Colonic mucosa (tissue), 1 donor: ENCODE data around the genes GIPR, DMWD and PNMA8B.

DNA sequence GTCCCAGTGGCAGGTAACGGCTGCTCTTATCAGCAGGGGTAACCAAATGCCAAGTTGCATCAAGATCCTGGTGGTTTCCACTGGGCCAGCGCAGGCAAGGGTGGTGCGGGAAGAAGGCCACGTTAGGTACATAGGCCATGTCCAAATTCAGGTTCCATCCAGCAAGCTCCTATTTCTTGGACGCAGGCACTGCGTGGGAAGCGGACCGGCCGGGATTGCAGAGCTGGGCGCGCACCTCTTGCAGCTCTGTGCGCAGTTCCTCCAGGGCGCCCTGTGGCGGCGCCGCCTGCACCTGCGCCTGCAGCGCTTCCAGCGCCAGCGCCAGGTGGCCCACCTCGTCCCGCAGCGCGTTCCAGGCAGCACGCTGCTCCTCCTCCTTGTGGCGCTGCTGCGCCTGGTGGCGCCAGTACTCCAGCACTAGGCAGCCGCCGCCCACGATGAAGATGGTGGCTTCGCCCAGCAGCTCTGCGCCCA is 31.2 kb downstream of the OPA3 start:
- PRO-cap, result no peak

- PRO-cap, result no peak
Observed at GRCh38 chr19:45592365-45592767, 7.8 kb upstream of the OPA3 start.

DNA sequence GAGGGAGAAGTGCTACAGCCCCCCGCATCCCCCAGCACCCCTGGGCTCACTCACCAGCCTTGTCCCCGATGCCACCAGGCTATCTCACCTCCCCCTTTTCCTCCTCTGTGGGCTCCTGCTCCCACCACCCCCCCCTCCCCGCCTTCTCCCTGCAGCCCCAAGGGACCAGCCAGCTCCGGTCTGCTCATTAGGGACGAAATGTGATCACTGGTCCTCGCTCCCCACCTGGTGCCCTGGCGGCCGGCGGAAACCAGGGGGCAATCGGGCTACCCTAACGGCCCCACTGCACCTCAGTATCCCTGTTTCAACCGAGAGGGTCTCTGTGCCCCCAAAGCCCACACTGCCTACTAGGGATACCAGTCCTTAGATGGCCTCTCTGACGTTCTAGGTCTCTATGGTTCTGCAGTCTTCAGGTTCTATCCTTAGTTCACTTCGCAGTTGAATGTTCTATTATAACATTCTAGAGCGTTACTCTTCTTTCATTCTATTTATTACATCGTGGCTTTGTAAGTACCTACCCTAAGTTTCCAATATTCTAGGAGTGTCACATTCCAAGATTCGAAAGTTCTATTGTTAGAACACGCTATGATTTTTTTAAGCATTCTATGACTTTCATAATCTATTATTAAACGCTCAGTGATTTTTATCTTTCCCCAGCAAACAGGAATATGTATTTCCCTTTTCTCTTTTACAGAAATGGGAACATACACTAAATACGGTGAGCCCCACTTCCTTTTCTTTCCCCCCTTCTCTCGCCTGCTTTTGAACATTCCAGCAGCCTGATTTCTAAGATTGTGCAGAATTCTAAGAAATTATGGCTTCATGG is 2.5 kb downstream of the GPR4 start:
- PRO-cap, result no peak

- PRO-cap, result no peak
Observed at GRCh38 chr19:45606813-45607704, 5.0 kb upstream of the GPR4 start.

DNA sequence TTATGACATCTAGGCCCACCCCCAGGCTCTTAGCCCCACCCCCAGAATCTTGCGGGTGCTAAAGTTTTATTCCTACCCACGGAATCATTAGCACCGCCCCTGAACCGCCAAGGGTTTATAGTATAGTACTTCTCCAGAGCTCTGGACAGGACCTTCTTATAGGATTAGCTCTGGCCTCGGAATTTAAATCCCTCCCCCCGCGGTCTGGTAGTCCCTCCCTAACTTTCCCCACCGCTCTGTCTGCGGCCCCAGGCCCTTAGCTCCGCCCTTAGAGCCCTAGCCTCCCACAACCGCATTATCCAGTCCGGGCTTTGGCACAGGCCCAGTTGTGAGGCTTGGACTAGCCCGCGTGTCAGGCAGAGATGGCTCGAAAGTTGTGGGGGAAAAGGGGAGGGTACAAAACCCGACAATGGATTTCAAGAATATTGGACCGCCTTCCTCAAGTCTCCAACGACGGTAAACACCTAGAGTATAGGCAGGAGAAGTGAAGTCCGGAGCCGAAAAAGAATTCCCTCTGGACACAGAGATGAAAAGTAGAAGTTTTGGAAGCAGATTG is 6.8 kb upstream of the EML2 start:
- PRO-cap, result no peak

GRCh38 chr19:45667488-45668391 is at the start of gene GIPR:
Gene GIPR, plus strand, starts transcription at chr19:45668221.
- PRO-cap, result bidirectional peak, plus-strand start at chr19:45668221, minus-strand start at chr19:45668131

DNA sequence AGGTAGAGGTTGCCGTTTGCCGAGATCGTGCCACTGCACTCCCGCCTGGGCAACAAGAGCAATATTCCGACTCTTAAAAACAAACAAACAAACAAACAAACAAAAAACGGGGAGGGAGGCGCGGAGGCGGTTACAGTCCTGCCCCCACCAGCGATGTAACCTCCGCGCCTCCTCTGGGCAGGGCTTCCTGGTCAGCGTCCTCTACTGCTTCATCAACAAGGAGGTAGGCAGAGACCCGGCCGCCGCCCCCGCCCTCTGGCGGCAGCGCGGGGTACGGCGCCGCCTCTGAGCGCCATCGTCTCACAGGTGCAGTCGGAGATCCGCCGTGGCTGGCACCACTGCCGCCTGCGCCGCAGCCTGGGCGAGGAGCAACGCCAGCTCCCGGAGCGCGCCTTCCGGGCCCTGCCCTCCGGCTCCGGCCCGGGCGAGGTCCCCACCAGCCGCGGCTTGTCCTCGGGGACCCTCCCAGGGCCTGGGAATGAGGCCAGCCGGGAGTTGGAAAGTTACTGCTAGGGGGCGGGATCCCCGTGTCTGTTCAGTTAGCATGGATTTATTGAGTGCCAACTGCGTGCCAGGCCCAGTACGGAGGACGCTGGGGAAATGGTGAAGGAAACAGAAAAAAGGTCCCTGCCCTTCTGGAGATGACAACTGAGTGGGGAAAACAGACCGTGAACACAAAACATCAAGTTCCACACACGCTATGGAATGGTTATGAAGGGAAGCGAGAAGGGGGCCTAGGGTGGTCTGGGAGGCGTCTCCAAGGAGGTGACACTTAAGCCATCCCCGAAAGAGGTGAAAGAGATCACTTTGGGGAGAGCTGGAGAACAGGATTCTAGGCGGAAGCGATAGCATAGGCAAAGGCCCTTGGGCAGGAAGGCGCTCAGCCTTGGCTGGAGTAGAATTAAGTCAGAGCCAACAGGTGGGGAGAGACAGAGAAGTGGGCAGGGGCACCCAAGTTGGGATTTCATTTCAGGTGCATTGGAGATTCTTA is 10.0 kb downstream of the SNRPD2 start:
- PRO-cap, result bidirectional peak, plus-strand start at position 305 of the sequence, minus-strand start at position 175 of the sequence

GRCh38 chr19:45732814-45733240 is 412 bp upstream of the MEIOSIN start:
- PRO-cap, result no peak

DNA sequence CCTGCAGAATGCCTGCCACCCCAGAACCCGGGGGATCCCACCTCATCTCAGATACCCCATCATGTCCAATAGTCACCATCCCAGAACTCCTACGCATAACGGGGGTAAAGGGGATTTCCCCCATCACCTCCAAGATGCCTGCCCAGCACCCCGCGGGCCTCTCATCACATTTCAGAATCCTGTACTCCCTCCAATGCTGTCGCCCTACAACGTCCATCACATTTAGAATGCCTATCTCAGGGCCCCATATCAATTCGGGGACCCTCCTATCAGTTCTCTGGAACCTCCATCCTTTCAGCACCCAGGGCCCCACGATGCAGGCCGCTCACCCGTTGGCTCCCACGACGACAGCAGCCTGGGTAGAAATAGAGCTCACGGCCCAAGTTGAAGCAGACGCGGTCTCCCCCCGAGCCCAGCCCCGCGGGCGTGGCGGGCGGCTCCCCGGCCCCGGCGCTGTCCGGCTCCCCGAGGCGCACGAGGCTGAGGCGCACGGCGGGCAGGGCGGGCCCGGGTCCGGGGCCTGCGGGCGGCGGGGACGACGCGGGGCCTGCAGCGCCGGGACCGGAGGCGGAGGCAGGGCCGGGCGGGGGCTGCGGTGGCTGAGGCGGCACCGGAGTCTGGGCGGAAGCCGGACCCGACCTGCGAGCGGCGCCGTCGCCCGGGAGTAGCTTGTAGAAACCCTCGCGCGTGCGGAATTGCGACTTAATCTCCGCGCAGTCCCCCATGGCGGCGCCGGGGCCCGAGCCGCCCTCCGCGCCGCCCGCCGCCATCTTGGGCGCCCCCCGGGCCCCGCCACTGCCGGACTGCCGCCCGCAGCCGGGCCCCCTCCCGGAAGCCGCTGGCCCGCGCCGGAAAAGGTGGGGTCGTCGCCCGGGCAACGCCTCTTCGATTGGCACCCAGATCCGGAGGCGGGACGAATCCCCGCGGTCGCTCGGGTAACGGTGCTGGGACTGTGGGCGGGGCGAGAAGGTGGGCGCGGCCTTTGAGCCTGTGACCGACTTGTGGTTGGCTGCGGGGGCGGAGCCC is at the start of gene DMWD:
DMWD (minus strand) TSS at position 859 of the 1,026 bp plus-strand sequence.
- PRO-cap, result unidirectional peak, minus-strand start at position 840 of the sequence

- PRO-cap, result no peak
Observed at GRCh38 chr19:45817669-45818640, 2.8 kb upstream of the RSPH6A start.

- PRO-cap, result no peak
Observed at GRCh38 chr19:45852816-45853382, 10.0 kb downstream of the SYMPK start.

DNA sequence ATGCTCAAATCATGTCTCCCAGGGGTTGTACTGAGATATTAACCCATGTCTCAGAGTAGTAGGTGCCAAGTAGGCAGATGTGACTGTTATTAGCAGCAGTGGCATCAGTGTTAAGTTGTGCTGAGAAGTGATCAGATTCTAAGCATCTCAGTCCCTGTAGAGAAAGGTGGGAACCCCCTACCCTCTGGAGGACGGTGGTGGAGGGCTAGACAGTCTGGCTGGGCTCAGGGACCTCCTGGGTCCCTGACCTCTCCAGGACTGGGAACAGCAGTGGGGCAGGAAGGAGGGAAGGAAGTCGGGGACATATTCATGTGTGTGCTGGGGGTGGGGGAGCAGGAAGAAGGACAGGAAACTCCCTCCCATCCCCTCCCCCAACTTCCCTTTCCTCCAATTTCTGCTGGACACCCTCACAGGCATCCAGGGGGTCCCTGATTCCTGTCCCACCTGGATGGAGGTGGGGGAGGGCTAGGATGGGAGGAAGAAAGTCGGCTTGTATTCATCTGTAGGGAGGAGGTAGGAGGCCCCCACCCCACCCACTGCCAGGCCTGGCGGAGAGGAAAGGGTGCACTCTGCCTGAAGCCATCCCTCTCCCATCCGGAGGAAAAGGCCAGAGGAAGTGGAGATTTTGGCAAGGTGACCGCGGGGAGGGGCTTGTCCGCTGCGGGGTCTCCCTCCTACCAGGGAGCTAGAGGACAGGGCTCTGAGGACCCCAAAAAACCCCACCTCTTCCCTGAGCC is 2.4 kb downstream of the NOVA2 start:
- PRO-cap, result no peak

- PRO-cap, result no peak
Observed at GRCh38 chr19:45971860-45972550, 1.7 kb downstream of the NOVA2 start.

GRCh38 chr19:46077427-46077989 is 36.7 kb upstream of the IGFL4 start:
- PRO-cap, result no peak

- PRO-cap, result unidirectional peak, minus-strand start at chr19:46495867; unidirectional peak, minus-strand start at chr19:46495891
Observed at GRCh38 chr19:46495636-46496268, at the start of gene PNMA8B. Gene PNMA8B, minus strand, starts transcription at chr19:46495867.

GRCh38 chr19:46620237-46621564 is 4.2 kb downstream of the PTGIR start:
- PRO-cap, result no peak

GRCh38 chr19:46626493-46626884 is 1.6 kb upstream of the PTGIR start:
- PRO-cap, result no peak

DNA sequence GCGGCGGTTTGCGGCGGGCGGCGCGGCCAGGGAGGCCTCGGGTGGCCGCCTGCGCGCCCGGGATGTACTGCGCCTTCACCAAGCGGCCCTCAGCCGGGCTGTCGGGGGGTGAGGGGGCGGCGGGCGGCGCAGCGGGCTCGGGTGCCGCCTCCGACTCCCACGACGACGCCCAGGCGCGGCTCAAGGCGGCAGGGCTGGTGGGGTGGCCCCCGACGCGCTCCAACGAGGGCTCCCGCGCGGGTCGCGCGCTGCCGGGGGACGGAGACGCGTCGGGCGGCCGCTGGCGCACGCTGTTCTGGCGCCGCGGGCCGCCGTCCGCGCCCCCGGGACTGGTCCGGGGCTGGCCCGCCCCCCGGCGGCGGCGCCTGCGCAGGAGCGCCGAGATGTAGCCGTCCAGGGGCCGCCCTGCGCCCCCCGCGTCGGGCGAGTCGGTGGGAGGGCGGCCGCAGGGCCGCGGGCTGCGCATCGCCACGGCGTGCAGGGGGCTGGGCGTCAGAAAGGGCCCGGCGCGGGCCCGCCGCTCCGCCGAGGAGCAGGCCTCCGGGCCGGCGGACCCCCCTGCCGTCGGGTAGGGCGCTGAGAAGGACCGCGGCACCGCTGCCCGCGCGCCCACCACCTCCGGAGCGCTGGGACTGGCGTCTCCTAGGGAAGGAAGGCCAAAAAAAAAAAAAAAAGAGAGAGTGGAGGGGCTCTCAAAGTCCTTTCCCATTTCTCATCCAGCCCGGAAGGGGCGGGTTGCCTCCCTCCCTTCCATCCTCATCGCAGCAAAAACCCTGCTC is 11.6 kb downstream of the DACT3 start:
- PRO-cap, result no peak

DNA sequence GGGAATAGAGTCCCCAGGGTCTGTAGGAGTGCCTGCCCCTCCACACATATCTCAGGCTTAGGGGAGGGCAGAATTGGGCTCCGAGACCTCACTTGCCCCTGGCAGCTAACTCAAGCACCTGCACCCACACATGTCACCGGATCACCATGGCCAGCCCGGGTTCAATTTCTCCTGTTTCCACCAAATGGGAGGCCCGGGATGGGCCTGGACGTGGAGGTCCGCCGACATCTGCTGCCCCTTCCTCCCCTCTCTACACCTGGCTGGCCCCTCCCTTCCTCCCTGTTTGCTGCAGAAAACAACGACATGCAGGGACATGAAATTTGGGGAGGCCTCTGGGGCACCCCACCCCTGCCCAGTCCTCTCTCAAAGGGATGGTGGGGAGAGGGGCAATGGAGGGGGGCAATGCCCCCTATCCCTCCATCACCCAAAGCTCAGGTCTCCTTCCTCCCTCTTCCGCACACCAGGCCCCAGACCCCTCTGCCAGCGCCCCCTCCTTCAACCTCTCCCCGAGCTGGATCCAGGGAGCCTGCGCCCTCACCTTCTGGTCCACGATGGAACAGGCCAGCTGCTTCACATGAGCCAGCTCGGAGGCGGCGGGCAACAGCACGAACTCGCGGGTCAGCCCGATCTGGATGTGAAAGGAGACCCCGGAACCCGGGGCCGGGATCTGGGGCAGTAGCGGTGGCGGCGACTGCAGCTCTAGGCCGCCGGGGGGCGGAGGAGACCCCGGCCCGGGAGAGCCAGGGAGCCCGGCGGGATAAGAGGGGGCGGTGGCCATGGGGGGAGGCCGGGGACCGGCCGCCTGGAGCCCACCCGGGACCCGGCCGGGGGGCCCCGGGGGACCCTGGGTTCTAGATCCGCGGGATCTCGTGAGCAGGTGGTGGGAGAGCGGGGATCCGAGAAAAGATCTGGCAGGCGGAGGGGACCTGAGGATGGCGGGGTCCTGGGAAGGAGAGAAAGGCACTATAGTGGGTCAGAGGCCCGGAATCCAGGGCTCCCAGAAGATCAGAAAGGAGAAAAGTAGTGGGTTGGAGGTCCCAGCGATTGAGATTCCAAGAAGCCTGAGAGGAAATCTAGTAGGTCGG is 979 bp downstream of the PRKD2 start:
- PRO-cap, result no peak

GRCh38 chr19:46796354-46796801 is 8.0 kb upstream of the SLC1A5 start:
- PRO-cap, result no peak